ENCODE results near the genes MED19 and OR6Q1.

DNA sequence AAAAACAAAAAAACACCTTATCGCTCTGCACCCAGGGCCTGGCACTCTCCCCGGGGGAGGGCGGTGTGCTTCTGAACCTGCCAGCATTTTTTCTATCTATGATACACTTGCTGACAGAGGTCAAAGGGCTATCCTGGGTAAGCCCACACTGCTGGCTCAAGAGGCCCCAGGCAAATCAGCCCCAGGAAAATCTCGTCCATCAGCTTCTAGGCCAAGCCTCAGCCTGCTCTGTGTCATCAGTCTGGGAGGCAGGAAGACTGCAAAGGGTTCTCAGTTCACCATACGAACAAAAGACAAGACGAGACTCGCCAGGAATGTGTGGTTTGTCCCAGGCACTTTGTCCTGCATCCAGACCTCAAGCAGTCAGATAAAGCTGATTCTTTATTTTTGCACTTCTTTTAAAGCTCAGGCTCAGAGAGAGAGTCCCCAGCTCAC, 31.8 kb downstream of the TNKS1BP1 start:
- PRO-cap, 3 experiments, result no peak in any of the 3 experiments

DNA sequence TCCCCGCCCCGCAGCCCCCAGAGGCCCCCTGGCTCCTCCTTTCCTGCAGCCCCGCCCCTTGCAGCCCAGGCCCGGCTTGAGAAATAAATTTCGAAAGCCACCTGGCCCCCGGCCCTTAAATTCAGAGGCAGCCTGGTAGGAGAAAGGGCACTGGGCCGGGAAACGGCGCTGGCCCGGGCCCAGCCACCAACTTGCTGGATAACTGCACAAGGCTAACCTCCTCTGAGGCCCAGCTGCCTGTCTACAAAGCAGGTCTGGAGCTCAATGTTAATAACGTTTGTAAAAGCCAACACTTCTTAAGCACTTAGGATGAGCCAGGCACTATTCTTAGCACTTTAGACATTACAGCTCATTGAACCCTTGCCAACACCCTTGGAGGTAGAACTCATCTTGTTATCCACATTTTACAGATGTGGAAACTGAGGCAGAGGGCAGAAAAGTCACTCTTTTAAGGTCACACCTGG, 13.1 kb downstream of the TNKS1BP1 start:
- PRO-cap, 3 experiments, result no peak in any of the 3 experiments

- PRO-cap, 3 experiments, result no peak in any of the 3 experiments
Observed at GRCh38 chr11:57313400-57314049, 11.2 kb downstream of the TNKS1BP1 start.

- PRO-cap, 3 experiments, result no peak in any of the 3 experiments
Observed at GRCh38 chr11:57315673-57316528, 8.9 kb downstream of the TNKS1BP1 start.

DNA sequence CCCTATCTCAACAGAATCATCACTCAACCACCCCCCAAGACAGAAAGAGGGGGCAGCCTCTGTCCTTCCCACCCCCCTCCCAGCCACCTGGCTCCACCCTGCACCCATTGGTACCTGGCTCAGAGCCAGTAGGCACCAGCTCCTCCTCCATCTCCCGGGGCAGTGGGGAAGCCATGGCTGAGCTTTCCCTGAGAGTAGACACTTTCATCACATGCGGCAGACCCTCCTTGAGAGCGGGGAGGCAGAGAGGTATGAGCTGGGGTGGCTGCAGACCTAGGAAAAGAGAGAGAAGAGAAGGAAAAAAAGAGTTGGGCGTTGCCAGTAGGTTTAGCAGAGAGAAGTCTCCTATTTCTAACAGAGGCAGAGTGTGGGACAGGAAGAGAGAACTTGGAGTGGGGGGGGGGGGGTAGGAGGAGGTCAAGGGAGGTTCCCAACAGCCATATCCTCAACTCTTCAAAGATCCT, 3.0 kb downstream of the TNKS1BP1 start:
- PRO-cap, 3 experiments, result no peak in any of the 3 experiments

DNA sequence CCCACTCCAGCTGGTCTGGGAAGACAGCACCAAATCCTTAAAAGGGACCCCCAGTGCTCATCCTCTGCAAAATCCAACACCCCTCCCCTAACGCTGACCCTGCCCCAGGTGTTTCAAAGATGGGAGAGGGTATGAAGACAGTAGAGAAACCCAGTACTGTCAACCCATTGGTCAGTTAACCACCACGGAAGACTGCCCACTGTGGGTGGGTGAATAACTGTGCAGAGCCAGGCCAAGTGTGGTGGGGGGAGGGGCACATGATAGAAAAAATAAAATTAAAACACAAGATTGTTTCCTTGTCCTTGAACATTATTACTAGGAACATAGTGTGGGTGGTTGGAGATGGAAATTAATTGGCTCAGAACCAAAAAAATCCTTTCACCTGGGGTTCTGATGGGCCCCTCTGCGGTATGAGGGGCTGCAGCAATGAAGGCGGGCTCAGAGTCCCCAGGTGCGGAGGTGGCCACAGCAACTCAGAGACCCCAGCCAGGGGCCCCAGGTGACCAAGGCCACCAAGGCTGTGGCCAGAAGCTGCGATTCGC, 1.2 kb downstream of the TNKS1BP1 start:
- PRO-cap, 3 experiments, result no peak in any of the 3 experiments

DNA sequence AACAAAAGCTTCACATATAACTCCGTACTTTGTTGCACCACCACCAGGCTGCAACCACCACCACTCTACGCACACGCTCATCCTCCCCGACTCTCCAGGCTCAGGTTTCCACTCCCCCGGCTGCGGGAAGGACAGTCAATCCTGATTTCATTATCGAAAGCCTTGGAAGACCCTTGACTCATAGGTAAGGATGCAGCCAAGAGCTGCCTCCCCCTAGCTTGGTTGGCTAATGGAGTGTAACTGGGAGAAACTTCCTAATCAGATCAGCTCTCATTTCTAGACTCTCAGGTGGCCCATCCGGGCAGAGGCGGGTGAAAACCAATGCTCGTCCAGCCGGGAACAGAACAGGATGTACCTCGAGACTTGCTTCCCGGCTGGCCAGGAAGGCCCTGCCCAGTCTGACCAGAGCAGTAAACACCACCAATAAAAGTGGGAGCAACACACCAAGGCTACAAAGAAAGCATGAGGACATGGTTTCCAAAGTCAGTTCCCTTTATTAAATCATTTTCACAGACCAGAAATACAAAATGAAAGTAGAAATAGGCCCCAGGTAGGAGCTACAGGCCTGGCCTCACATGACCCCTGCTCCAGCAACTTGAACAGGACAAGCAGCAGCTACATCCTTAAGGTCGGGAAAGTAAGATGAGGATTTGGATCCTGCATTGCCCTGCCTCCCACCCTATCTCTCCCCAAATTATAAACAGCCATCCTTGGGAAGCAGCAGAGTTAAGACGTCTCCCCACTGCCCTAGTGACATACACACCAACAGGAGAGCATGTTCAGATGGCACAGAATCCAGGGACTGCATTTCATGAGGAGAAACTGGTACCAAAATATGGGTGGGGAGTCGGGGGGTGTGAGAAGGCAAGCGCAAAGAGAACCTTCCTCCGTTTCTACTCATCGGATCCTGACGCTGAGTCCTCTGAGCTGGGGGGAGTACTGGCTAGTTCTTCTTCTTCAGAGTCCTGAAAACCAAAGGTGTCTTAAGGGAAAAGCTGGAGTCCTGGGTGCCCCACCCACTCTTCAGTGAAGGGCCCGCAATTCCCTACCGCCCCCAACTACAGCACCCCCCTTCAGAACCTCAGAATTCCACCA, 1.1 kb upstream of the TNKS1BP1 start:
- PRO-cap, 3 experiments, result peak in 3 of 3 experiments; most common plus-strand start position 441 of the sequence (in 2); most common minus-strand start position 341 of the sequence (in 3)

DNA sequence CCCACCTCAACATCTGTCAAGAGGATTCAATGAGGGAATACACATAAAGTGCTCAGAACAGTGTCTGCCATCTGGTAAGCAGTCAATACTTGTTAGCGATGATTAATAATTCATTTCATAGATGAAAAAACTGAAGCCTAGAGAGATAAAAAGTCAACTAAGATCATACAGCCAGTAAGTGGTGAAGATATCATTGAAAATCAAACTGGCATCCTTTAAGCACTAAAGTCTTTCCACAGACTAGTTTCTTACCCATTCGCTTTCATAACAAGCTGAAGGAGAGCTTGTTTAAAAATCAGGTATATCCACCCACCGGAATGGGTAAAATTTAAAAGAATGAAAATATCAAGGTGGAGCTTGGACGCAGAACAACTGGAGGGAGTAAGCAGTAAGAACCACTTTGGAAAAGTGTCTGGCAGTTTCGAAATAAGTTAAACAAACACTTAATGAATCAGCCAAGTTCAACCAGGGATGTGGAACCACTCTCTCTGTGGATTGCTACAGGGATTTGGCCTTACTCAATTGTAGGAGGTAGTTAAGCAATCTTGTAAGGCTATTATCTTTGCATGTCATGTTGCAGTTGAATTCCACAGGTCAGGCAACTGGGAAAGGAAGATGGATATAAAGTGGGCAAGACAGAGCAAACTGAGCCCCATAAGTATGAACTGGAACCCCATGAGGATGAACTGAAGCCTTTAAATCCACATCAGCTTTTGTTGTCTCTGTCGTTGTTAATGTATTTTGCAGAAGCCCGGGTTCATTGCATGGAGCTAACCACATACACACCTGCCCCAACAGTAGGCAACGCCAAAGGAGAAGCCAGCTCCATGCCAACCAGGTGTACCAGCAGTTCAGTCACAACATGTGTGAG, 7.7 kb upstream of the SLC43A3 start:
- PRO-cap, 3 experiments, result no peak in any of the 3 experiments

DNA sequence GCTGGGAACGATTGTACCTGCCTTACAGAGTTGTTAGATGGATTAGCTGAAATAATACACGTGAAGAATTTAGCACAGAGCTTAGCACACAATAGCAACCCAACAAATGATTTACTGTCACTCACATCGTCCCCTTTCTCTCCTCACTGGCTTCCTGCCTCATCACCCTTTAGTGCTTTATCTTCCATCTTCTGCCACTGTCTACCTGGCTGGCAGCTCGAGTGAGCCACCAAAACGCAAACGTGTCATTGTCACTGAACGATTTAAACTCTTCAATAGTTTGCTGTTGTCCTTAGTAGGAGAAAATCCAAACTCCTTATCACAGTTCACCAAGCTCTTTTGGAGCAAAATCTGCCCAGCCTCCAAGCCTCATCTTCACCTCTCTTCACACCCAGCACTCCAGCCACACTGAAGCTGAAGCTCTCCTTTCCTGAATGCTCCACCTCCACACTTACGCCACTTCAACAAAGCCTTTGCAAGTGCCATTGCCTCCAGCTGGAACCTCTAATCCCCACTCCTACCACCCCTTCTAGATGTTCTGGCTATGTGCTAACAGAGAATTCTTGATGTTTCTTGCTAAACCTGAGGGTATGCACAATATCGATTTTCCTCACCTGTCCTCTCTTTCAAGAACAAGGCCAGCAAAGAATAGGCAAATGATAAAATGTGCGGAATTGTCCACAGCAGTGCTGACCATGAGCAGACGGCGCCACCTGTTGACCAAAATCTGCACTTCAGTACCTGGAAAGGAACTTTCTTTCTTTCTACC, 3.7 kb downstream of the TIMM10 start:
- PRO-cap, 3 experiments, result no peak in any of the 3 experiments

GRCh38 chr11:57588394-57588783, 9.1 kb upstream of the SERPING1 start:
- PRO-cap, 3 experiments, result no peak in any of the 3 experiments

DNA sequence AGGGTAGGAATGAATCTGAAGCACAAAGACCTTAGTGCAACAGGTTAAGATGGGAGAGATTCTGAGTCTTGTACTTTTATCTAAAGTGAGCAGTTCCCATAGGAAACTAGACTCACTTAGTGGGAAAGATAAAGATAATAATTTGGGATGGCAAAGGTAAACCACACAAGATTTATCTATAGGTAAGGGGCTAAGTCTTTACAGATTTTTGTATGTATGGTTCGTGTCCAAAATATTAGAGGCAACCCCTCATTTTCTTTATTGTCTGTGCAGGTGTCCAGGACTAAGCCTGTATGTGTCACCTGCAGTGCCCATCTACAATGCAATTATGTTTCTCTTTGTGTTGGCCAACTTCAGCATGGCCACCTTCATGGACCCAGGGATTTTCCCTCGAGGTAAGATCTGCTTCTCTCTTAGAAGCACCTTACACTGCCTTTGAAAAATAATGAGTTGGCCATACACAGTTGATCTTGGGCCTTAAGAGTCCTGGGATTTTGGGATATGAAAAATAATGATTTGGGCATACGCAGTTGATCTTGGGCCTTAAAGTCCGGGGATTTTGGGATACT, 14.3 kb downstream of the ZDHHC5 start:
- PRO-cap, 3 experiments, result no peak in any of the 3 experiments

GRCh38 chr11:57703363-57704204, 8.4 kb downstream of the MED19 start:
- PRO-cap, 3 experiments, result no peak in any of the 3 experiments

DNA sequence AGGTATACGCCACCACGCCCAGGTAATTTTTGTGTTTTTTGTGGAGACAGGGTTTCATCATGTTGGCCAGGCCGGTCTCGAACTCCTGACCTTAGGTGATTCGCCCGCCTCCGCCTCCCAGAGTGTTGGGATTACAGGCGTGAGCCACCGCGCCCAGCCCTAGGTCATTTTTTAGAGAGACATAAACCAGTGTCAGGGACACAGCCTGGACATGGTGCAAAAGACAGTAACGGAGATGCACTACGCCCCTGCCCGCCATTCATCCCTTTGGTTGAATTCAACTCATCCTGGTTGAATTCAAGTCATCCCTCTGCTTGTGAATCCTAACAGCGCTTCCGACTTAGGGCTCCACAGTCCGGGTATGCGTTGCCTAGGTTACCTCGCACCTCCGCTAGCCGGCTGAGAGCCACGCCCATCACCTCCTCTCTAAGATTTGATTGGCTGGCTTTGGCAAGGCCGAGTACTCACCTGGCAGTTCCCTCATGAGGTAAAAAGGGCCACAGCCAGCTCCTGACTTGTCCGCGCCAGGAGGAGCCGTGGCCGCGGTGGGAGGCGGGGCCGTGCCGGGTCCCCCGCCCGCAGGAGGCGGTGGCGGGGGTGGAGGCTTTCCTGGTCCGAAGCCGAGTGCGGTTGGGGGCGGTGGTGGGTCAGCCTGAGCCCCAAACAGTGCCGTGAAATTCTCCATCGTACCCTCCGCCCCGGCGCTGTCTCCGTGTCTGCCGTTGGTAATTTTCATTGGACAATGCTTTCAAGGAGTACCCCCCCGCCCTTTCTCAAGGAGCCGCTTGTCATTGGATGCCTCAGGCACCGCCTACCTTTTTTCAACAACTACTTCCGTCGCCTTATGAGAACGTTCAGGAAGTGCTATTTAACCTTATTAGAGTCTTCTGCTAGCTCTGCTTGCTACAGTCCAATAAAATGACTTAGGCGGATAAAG, at the start of gene MED19:
Gene MED19 (minus strand): TSS at position 721 of the 937 bp plus-strand sequence.
- PRO-cap, 3 experiments, result peak in 3 of 3 experiments; most common plus-strand start position 474 of the sequence (in 1); most common minus-strand start position 363 of the sequence (in 2)

DNA sequence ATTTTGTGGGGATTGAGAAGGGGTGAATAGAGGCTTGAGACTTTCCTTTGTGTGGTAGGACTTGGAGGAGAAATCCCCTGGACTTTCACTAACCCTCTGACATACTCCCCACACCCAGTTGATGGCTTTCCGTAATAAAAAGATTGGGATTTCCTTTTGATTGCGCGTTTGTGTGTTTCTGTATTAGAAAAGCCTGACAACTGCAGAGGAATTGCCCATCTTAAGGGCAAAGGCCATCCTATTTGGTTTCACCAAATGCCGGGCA, 545 bp upstream of the SELENOH start:
- PRO-cap, 3 experiments, result no peak in any of the 3 experiments

DNA sequence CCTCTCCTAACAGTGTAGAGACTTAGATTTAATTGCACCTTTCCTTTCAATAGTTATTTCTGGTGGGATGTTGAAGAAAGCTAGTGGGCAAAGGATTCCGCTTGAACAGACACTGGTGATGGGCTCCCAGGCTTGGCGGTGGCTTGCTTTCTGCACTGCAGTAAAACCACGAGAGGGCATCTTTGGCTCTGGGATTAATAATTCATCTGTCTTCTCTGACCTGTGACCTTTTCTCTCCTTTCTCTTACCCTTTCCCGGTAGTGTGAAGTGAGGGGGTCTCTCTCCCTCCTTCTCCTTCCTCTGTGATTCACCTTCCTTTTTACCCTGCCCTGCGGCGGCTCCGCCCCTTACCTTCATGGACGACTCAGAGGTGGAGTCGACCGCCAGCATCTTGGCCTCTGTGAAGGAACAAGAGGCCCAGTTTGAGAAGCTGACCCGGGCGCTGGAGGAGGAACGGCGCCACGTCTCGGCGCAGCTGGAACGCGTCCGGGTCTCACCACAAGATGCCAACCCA, 29.6 kb downstream of the CTNND1 start:
- PRO-cap, 3 experiments, result no peak in any of the 3 experiments

DNA sequence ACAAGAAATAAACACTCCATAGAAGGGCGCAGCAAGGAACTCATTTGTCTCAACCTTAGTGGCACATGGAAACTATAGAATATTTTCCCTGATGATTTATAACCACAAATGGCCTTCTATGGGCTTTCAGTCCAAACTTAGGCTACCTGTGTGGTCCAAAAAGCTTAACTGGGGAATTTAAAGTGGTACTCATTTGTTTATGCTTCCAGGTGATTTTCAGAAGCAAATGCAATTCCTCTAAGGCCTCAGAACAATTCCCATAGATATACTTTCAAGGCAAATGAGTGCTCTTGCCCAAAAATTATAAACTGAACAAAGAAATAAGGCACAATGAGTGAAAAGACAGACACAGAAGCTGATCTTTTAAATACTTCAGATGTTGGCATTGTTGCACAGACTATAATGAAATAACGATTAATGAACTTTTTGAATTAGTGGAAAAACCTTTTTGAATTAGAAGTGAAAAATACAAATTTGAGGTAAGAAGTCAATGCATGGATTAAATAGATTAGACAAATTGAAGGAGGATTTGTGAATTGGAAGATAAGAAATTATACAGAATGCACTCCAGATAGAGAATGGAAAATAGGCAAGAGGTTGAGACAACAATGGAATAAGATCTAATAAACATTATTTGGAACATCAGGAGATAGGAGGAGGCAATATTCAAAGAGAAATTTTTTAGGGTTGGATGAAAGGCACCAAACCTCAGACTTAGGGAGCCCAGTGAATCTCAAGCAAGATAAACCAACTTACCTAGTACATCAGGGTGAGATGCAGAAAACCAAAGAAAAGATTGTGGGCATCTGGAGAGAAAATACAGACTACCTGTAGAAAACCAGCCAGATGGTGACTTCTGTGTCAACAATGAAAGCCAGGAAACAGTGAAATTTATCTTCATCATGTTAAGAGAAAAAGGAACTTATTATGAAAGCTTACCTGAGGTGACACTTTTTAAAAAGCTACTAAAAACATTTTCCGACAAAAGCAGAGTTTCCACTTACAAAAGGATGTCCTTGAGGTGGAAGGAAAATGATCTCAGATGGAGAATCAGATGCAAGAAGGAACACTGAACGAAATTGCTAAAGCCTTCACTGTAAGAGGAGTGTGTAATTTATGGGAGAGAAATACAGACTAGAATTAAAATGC, 61.4 kb downstream of the CTNND1 start:
- PRO-cap, 3 experiments, result no peak in any of the 3 experiments

DNA sequence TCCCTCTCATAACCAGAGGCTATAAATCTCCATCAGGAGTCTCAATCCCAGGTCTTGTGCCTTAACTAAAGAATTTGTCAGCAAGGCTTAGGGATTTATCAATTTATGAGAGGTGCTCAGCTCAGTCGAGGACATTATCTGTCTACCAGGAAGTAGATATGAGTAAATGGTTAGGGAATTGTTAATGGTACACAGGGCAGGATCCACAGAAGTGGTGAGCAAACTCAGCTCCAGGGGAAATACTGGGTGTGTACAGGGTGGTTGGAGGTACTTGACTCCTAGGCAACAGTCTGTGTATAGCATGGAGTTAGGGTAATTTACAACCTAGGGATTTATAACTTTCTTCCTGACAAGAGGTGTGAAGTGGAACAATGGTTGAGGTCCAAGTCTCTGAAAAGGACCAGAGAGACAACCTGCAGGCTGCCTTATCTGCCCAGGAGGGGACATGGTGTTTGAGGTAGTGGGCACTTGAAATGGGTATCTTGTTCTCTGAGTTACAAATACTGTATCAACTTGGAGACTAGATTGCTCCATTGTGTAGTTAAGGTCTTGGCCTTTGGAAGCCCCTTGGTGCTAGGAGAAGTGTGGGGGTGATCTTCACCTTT, 123.3 kb upstream of the OR9Q1 start:
- PRO-cap, 3 experiments, result no peak in any of the 3 experiments

GRCh38 chr11:58030720-58031223, at the start of gene OR6Q1:
Gene OR6Q1, plus strand, starts transcription at chr11:58030953.
- PRO-cap, 3 experiments, result no peak in any of the 3 experiments

DNA sequence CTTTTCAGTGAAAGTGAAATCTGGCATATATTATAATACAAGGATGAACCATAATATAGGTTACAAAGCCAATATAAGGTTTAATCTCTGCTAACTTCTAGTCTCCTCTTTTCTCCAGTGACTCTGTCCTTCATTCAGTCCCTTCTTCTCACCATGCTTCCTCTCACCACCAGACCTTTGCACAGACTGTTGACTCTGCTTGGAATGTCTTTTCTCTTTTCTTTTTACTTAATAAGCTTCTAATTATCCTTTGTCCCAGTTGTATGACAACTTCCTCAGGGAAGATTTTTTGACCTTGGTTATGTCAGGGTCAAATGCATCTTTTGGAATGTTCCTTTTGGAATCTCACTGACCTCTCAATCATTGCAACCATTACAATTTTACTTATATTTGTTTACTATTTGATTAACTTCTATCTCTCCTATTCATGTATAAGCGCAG, 5.6 kb upstream of the OR10W1 start:
- PRO-cap, 3 experiments, result no peak in any of the 3 experiments

DNA sequence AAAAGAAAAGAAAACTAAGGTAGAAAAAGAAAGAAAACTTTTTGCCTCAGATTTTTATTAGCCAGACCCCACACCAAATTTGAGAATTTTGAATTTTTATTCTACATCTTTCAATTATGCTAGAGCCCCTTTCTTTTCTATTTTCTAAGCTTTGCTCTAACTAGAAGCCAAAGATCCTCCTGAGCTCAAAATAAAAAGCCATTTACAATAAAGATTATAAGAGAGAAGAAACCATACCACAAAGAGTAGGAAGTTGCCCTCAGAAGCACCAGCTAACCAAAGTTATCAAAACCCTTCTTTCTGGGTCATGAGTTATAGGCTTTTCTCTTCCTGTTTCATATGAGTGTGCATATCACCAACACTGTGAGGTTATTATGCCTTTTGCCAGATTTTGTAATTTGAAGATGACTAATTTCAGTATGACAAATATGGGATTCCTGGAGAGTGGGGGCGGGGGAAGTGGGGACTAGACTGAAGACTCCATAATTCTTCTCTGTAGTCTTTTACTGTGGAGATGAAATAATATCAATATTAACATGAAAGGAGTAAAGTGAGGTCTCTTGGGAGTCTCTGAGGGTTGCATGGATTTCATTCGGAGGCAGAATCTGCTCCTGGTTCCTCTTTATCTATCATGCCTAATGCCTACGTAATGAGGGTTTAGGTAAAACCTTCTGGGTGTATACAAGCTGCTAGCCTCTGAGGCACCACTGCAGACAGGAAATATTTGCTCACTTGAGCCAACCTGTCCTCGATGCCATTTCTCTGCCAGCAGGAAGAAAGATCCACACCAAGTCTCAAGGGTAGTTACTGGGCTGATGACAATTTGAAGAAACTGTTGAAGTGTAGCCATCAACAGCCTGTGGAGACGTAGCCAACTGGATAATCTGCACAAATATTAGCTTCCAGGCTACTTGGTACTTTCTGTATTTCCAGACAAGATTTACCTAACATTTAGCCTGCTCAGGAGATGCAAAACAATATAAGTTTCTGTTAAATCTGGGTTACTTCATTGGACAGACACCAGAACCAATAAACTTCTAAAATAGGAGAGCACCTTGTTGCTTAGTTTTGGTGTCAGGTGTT, 2.0 kb downstream of the LPXN start:
- PRO-cap, 3 experiments, result peak in 1 of 3 experiments; most common plus-strand start position 735 of the sequence (in 1); most common minus-strand start position 715 of the sequence (in 1)